REH cell (cell line): ENCODE results near the genes IL12B and PANK3.

GRCh38 chr5:159330411-159330685 is at the start of gene IL12B:
Gene IL12B (minus strand): TSS chr5:159330487.
- PRO-cap = no peak

GRCh38 chr5:159412415-159412783 is 82.1 kb upstream of the IL12B start:
- PRO-cap = no peak

GRCh38 chr5:159504728-159505322 is 174.5 kb upstream of the IL12B start:
- PRO-cap = no peak

GRCh38 chr5:159865862-159866510 is 50.3 kb upstream of the ADRA1B start:
- PRO-cap = no peak

- PRO-cap = no peak
Observed at GRCh38 chr5:160213518-160213821, 15.8 kb upstream of the FABP6 start.

GRCh38 chr5:160262532-160263208 is 33.4 kb downstream of the FABP6 start:
- PRO-cap = bidirectional peak, plus-strand start at chr5:160262983, minus-strand start at chr5:160262764

DNA sequence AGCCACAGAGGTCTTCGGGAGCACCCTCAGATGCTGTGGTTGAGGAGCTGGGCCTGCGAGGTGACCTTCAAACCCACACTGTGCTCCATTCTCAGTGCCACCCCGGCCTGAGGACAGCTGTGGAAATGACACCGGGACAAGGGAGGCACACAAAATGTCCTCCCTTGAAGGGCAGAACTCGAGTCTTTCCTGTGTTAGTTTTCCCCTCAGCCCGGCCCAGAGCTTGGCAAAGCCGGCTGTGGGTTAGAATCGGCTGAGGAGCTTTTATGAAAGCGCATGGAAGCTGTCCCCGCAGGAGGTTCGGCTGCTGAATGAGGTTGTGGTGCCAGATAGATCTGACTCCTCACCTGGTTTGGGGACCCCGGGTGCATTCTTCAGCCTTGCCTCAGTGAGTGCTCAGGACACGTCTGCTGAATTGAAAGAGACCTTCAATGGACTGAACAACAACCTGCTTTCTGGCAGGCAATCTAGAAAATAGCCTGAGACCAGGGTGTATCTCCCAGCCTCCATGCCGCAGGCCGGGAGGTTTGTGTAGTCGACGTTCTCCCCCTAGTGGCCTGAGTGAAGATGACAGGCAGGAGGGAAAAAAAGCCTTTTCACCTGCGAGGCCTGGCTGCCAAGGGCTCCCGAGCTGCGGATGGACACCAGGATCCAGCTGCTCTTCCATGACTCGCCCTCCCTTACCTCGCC is 25.3 kb downstream of the C1QTNF2 start:
- PRO-cap = no peak

GRCh38 chr5:160363099-160363513 is 7.3 kb downstream of the C1QTNF2 start:
- PRO-cap = no peak

DNA sequence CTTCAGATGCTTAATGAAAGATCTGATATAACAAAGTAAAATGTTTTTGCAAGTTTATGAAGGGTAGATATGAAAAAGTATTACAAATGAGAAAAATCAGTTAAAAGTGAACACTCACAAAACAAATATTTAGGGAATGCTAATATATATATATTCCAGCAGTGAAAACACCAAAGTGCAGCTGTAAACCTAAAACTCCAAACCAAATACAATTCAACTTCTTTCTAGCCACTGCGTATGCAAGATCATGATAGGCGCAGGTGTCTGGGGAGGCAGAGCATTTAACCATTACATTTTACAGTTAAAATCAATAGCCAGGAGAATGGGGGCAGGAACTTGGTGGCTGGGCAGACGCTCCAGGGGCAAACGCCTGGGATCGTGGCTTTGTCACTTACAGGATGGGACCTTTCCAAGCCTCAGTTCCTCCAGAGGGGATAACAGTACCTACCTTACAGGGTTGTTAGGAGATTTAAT is 626 bp downstream of the FAM200C start:
- PRO-cap = unidirectional peak, plus-strand start at position 310 of the sequence

GRCh38 chr5:160464150-160464646 is 42.5 kb downstream of the PTTG1 start:
- PRO-cap = no peak

DNA sequence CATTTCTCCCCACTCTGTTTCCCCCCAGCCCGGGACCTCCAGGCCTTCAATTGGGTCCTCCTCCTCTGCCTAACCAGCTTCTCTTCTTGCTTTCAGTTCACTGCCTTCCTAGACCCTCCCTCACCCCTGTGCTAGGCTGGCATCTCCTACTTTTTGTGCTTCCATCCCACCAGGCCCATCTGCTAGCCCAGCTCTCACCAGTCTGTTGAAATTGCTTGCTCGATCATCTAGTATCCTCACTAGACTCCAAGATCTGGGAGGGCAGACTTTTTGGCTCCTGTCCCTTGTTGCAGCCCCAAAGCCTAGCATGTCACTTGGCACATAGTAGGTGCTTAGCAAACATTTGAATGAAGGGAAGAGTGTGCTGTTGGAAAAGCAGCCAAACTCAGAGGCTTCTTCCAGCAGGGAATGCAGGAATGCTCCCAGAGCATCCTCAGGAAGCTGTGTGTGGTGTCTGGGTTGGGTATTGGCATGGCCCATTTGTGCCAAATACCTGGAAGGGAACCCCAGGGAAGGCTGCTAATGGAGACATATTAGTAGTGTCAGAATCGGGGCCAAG is 193.6 kb downstream of the PTTG1 start:
- PRO-cap = no peak

- PRO-cap = no peak
Observed at GRCh38 chr5:160656961-160657671, 194.9 kb downstream of the ATP10B start.

GRCh38 chr5:163502470-163502867 is 3.0 kb upstream of the MAT2B start:
- PRO-cap = no peak

- PRO-cap = no peak
Observed at GRCh38 chr5:164360446-164361085, 855.1 kb downstream of the MAT2B start.

GRCh38 chr5:164457707-164458106 is 952.3 kb downstream of the MAT2B start:
- PRO-cap = no peak

- PRO-cap = no peak
Observed at GRCh38 chr5:167934490-167934929, 356.9 kb upstream of the WWC1 start.

- PRO-cap = no peak
Observed at GRCh38 chr5:168262730-168263453, 28.6 kb upstream of the WWC1 start.

DNA sequence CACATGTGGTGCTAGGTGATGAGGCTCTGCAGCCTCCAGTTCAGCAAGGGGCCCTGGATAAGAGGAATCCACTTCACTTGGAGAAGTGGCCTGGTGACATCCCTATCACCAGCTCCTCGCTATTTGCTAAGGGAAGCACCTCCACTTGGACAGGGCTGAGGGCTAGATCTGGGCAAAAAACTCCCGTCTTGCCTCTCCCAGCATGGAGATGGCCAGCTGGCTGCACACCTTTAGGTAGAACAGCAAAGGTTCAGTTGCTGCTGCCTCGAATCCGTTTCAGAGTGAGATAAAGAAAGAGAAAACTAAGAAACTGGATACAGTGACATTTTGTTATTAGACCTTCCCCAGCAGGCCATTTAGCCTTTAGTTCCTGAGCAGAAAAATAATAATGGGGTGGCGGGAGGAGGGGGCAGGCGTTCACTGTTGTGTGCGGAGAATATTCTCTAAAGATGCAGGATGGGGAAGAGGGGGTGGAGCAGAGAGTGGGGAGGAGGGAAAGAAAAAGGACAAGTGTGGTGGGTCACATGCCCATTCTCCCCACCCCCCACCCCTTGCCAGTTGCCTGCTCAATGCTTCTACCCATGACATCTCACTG is 8.6 kb downstream of the WWC1 start:
- PRO-cap = no peak

DNA sequence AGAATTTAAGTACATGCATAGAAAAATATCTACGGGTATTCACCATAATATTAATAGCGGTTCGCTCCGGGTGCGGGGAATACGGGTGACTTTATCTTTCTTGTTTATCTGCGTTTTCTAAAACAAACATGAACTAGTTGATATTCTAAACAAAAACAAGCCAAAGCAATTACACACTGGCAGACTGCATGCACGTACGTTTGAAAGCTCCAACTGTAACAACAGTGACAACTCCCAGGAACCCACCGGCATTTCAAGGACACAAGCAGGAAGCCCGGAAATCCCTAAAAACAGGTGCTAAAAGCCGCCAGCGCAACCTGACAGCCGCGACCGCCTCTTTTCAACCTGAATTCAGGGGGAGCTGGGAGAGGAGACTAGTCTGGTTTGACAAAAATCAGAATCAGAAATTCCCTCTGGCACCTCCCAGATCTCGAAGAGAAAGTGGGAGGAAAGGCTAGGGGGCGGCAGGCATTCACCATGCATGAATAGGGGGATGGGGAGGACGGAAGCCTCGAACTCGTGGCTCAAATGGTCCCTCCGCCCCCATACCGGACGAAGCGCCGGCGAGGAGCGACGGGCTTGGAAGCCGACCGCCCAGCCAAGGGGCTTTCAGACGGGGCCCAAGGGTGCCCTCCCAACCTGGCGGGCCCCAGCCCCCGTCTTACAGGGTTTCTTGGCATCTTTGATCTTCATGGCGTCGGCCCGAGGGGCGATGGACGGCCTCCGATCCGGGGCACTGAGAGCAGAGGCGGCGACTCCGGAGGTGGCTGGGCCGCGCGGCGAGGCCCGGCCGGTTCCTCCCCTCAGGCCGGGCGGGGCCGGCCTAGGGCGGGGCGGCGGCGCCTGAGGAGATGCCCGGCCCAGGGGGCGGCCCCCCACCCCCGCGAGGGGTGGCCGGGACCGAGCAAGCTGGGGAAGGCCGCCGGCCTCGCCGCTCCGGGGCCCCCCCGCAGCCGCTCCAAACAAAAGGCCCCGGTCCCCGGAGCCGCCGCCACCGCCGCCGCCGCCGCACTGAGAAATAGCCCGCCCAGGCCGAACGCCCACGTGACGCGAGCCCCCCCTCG is at the start of gene PANK3:
PANK3 (minus strand) TSS at position 778 of the 1,064 bp plus-strand sequence.
- PRO-cap = bidirectional peak, plus-strand start at position 546 of the sequence, minus-strand start at position 443 of the sequence; bidirectional peak, plus-strand start at position 686 of the sequence, minus-strand start at position 738 of the sequence; bidirectional peak, plus-strand start outside the sequence, minus-strand start at position 1,019 of the sequence

- PRO-cap = no peak
Observed at GRCh38 chr5:168656059-168657119, 77.2 kb upstream of the PANK3 start.